HL-60 (cell line): Measurements from ENCODE around the gene PPM1K.

- RRBS, result no CpG with 5 or more reads among the region's 9 CpGs
These were observed 29.7 kb downstream of the DMP1 start for GRCh38 chr4:87679662-87680255.

DNA sequence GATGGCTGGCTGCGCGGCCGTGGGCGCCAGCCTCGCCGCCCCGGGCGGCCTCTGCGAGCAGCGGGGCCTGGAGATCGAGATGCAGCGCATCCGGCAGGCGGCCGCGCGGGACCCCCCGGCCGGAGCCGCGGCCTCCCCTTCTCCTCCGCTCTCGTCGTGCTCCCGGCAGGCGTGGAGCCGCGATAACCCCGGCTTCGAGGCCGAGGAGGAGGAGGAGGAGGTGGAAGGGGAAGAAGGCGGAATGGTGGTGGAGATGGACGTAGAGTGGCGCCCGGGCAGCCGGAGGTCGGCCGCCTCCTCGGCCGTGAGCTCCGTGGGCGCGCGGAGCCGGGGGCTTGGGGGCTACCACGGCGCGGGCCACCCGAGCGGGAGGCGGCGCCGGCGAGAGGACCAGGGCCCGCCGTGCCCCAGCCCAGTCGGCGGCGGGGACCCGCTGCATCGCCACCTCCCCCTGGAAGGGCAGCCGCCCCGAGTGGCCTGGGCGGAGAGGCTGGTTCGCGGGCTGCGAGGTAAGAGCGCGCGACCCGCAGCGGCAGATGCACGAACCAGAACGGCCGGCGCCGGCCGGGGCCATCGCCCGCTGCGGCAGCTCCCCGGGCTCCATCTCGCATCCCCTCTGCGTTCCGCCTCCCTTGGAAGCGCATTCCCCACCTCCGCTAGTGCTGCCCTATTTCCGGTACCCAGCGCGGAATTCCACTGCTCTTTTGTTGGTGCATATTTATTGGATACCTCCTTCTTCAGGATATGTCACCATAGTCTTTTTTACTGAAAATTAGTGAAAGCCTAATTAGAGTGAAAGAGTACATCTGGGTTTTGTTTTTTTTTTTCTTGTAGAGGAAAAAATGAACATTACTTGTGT, 614 bp downstream of the PKD2 start:
- RRBS, result 3% methylated on average over 47 of the region's 90 CpGs

GRCh38 chr4:88018474-88018996, 11.1 kb downstream of the PKD2 start:
- RRBS, result no CpG with 5 or more reads among the region's 5 CpGs

GRCh38 chr4:88027461-88028016, 20.1 kb downstream of the PKD2 start:
- RRBS, result no CpG with 5 or more reads among the region's 2 CpGs

DNA sequence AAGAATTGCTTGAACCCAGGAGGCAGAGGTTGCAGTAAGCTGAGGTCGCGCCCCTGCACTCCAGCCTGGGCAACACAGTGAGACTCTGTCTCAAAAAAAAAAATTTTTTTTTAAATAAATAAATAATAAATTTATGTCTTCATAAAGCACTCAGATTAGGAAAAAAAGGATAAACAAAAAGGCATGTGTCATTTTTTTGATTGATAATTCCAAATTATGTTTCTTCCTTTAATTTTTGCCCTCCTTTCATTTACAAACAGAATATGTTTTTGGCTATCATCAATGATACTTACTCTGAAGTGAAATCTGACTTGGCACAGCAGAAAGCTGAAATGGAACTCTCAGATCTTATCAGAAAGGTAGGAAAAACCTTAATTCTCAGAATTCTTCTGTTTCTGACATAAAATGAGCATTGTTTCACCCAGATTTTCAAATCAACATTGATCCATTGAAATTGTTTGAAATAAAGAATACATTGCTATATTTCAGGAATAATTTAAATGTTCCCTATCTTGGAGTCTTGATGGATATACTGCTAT, 54.3 kb downstream of the PKD2 start:
- RRBS, result no CpG with 5 or more reads among the region's 2 CpGs

- RRBS, result no CpG with 5 or more reads among the region's 8 CpGs
These were observed 60.4 kb downstream of the PKD2 start for GRCh38 chr4:88067839-88068169.

DNA sequence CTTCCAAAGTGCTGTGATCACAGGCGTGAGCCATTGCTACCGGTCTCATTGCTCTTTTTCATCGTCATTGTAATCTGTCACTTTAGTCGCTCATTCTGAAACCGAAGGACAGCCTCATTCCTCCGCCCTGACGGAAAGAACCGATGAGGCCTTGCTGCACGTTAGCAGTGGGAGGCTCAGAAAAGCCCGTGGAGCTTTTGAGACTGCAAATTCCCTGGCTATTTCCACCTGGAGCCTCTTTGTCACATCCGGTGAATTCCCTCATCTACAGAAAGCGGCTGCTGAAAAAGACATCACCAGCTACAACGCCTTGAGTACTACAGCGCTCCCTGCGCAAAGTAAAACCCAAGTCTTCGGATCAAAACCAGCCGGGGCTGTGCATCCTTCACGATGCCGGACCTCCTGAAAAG, 996 bp downstream of the PPM1K start:
- RRBS, result 13% methylated on average over 4 of the region's 19 CpGs

DNA sequence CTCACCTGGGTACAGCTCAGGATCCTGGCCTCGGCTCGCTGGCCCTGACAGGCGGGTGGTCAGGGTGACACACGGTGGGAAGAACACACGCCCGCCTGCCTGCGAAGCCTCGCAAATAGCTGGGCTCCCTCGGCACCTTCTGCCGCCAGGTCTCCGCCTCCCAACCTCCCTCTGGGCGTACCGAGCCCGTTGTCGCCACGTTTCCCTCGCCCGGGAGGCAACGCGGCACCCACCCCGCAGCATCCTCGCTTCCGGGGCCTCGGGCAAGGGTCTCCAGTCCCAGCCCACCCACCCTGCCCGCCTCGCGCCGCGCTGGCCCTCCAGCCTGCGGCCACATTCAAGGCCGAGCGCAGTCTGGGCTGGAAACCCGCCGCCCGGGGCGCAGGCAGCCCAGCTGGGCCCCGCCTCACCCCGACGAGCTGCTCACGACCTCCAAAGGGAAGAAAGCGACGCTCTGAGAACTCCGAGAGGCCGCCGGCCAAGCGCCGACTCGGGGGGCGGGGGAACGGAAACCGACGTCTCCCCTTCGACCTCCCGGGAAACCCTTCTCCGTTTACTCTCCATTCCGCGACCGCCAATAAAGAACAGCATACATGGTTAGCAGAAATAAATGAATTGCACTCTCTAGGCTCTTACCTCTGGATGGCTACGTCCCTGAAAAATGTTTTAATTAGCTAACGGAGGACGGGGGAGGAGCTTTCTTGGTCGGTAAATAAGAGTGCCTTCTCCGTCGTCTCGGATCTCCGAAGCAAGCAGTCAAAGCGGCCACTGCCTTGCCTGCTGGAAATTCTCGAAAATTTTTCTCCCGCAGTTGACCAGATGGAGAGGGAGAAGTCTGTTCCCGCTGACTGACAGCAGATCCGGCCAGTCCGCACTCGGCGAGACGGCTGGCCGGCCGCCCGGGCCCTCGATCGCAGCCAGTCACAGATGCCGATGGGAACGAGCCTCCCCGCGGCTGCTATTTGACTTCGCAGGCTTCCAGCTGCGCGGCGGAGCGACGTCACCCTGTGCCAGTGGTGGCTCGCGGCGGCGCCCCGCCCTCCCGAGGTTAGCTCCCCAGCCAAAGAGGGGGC, at the start of gene PPM1K:
Gene PPM1K (minus strand): TSS at position 792 of the 1,073 bp plus-strand sequence.
- RRBS, result 2% methylated on average over 23 of the region's 96 CpGs

DNA sequence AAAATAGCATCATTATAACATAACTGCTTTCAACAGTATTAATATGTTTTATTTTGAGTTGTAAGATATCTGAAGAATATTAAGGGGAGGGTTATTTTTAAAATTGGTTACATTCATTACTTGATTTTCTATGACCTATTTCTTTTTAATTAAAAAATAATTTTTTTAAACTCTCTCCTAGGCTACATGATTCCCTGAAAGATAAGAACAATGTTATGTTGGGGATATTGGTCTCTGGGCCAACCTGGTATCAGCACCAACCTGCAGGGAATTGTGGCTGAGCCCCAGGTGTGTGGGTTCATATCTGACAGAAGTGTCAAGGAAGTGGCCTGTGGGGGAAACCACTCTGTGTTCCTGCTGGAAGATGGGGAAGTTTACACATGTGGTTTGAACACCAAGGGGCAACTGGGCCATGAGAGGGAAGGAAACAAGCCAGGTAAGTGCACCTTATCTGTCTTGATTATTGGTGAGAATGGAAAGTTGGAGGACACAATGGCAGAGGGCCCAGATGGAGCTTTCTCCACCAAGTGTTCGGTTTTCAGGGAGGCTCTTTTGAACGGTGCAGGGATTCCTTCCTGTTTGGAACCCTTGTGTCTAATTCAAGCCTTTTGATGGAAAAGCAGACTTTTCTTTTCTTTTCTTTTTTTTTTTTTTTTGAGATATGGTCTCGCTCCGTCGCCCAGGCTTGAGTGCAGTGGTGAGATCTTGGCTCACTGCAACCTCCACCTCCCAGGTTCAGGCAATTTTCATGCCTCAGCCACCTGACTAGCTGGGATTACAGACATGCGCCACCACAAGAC, 13.5 kb downstream of the HERC3 start:
- RRBS, result no CpG with 5 or more reads among the region's 6 CpGs

DNA sequence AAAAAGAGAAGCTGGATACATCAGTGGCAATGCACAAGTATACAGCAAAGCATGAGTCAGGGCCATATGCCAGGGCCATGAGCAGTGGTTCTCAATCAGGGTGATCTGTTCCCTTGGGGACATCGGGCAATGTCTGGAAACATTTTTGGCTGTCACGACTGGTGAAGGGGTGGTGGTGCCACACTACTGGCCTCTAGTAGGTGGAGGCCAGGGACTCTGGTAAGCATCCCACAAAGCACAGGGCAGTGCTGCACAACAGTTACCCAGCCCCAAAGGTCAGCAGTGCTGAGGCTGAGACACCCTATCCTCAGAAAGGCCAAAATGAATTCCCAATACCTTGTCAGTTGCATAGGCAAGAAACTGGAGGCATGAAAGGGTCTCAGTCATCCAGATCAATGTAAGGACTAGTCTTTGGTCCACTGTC, 36.9 kb upstream of the NAP1L5 start:
- RRBS, result no CpG with 5 or more reads among the region's 2 CpGs

GRCh38 chr4:88758271-88758623, 60.6 kb upstream of the NAP1L5 start:
- RRBS, result no CpG with 5 or more reads among the region's 8 CpGs

GRCh38 chr4:88835063-88835515, 137.5 kb upstream of the NAP1L5 start:
- RRBS, result no CpG with 5 or more reads among the region's 1 CpG

DNA sequence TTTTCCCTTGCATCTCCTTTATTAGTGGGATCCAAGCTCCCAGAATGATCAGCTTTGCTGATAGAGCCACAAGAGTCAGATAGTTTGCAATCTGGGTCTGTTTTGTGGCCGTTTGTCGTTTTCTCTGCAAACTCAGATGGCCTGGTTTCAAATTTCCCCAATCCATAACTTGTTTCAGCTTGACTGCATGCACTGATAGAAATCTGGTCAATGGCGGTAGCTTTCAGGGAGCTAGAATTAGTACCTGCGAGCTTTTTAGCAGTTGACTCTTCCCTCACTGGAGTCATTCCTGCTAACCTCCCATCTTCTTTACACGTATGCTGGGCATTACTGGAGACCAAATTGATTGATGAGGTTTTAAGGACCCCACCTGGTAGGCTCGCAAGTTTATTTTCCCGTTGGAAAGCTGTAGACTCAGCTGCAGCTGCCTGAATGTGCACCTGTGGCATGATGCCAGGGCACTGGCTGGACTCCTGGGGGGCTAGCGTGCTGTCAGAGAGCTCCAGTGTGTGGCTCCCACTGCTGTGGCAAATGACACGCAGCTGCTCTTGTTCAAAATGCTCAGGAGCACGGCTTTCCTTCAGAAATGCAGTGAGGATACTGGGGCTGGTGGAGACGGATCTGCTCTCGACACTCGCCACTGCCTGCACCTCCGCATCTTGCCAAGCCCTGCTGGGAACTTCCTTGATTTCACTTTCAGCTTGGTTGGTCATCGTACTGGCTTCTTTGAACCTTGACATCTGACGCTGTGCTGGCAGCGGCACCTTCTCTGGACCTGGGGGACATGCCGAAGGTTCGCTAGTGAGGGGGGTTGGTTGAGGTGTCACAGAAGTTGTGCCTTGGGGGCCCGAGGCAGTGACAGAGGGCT, 58.9 kb downstream of the GPRIN3 start:
- RRBS, result no CpG with 5 or more reads among the region's 20 CpGs

GRCh38 chr4:89279601-89280147, 27.9 kb downstream of the GPRIN3 start:
- RRBS, result no CpG with 5 or more reads among the region's 5 CpGs

DNA sequence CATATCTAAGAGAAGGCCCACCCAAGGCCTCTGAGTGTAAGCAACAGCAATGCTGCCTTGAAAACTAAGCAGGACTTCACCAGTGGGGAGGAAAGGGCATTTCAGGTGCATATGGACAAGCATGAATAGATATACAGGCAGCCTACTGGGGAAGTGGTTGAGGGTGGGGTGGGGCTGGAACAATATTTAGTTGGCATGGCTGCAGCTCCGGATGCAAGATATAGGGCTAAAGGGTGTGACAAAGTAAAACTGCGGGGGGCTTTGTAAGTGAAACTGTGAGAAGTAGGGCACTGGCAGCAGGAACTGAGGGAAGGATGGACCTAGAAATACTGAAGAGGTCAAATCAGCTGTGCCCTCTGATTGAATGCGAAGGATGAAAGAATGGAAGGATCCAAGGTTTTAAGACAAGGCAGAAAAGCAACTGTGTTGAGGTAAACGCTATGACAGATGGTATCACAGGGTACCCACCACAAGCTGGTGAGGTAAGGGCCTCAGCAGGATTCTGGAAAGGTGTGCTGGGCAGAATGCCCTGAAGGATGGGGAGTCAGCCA, 23.9 kb downstream of the GPRIN3 start:
- RRBS, result no CpG with 5 or more reads among the region's 4 CpGs

DNA sequence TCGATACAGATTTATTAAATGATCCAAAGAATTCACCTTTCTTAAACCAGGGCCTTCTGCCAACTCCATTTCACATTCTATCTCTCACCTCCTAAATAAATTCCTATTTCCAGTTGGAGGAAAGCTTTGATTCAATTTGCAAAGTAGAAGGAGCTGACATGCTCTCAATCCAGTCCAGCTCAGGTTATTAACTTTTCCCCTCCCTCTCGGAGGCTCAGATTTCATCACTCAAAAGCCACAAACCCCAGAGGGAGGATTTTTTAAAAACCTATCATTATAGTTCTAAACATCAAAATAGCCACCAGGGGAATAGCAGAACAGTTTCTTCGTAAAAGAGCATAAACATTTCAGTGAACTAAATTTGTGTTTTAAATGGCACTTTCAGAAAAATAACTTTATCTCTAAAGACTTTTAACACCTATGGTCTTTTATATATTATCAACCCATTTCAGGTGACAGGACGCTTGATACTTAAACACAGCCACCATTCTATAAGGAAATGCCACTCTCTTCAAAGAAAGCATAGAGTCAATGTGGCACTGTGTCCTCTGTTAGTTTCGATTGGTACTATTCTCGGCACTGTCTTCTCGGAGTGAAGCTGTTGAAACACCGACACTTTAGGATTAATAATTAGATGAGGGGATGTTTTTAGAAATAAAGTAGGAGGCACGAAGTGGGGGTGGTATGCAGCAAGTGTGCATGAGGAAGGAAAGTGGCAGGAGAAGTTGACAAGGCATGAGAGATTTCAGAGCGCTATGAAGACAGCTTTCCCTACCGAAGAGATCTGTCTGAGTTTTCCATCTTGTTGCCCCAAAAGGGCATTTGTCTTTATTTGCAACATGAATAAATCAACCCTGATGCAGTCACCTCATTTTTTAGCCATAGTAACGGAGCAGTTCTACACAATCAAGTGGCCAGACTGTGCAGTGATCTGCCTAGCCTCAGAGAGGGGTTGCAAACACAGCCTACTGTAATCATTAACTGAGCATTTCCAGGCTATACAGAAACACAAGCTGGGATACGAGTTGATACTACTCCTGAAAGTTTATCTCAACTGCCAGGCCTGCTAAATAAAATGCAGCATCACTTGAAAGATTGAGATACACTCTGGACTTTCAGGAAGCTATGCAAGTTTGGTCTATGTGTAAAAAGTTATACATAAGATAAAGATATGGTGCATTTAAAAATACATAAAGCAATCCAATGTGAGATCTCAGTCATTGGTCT, 8.5 kb downstream of the GPRIN3 start:
- RRBS, result no CpG with 5 or more reads among the region's 13 CpGs

- RRBS, result no CpG with 5 or more reads among the region's 6 CpGs
These were observed 670.4 kb upstream of the GRID2 start for GRCh38 chr4:91633490-91633717.

DNA sequence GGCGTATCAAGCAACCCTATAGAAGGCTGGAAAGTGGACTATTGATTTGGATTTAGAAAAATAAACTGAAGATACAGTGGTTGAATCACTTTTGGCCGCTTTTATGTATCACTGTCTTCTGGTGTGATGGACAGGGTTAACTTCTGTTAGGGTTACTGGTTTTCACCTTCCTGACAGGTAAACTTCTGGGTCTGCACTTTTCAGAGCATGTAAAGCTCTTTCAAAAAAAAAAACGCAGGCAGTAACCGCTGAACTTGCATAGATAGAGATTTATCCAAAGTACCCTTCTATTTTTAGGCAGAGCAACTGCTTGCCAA, 488 bp upstream of the PDLIM5 start:
- RRBS, result no CpG with 5 or more reads among the region's 4 CpGs

DNA sequence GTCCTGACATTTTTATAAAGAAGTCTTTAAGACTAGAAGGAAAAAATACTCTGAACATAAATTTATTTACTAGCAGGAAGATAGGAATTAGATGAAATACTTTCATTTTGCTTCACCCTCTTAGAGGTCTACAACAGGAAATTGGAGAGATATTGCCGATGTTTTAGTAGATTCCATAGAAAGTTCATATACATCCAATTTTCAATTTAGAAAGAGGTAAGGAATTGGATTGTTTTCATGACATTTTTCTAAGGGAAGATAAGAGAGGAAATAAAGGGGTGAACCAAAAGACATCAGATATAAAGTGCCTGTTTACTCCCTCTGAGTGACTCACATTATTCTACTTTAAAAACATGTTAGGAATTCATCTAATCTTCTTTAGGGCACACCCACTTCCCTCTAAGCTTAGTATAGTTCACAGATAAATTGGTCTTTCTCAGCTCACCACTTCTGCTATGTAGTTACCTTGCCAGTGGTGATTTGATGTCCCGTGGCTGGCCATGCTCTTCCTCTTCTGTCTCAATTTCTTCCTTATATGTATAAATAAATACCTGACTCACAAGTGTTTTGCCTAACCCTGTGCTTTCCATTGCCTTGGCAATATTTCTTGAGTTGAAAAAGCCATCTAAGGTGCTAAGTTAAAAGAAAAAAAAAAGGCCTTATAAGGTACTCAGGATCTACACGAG, 96.7 kb downstream of the PDLIM5 start:
- RRBS, result no CpG with 5 or more reads among the region's 3 CpGs

DNA sequence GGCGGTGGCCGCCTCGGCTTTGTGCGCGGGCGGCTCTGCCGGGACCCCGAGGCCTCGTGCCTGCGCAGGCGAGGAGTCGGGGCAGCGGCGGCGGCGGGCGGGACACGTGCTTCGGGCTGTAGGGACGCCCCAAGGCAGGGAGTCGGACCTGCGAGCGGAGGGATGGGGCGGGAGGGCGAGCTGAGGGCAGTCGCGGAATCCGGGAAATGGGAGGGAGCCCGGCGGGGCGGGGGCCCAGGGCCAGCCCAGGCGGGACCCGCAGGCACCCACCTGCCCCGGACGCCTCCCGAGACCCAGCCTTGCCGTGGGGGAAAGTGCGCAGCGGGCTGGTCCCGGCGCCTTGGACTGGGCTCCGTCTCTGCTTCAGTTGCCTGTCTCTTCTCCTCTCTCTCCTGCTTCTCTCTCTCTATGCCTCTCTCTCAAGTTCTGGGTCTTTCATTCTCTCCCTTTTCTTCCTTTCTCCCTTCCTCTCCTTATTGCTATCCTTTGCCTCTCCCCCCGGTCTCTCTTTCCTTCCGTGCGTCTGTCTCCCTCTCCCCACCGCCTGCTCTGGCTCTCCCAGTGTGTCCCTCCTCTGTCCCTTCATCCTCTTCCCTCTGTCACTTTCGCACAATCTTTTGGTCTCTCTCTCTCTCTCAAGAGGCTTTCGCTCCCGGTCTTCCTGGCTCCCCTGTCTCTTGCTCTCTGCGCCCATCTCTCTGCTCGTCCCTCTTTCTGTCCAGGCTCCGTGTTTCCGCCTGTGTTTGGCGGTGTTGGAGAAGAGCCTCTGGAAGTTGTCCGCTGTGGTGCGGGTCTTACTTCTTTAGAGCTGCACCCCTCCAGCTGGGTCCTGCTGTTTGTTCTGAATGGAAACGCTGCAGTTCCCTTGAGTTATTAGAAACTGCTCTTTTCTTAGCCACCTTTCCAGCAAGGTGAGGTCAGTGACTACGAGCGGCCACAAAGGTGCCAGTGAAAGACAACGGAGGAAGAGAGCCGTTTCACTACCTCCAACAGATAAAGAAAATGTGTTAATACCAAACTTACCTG, 862 bp downstream of the BMPR1B start:
- RRBS, result 8% methylated on average over 12 of the region's 61 CpGs